ENCODE measurements around the gene ZFP42.

GRCh38 chr4:186619965-186621215 lies 65.0 kb upstream of the MTNR1A start:
- PRO-cap = no peak
CAGE:
- cytosol, long polyA minus RNA = no peak
- cytosol, long polyA plus RNA = no peak
- long polyA plus RNA = no peak
- nucleus, long polyA minus RNA = no peak
- nucleus, long polyA plus RNA = no peak

DNA sequence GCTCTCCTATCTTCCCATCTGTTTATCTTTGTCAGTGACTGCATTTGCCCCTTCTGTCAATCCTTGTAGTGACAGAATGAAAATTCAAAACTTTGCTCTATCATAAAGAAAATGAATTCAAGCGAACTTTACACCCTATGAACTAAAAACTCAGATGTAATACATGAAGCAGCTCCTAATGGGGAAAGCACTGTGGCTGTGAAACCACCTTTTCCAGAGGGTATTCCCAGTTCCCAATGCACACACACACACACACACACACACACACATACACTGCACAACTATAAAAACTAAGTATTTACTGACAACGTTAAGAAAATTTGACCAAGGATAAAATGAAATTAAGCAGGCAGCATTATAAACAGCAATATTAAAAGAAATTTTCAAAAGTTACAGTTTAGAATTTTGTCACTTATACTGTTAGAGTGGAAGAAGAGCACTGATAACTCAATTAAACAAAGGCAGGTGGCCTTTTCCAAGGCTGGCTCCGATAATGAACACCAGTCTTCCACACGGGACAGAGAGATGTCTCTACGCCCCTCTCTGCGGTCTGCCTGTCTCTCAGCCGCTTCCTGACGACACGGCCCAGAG lies 83.1 kb upstream of the MTNR1A start:
- PRO-cap = no peak
CAGE:
- cytosol, long polyA minus RNA = no peak
- cytosol, long polyA plus RNA = no peak
- long polyA plus RNA = no peak
- nucleus, long polyA minus RNA = no peak
- nucleus, long polyA plus RNA = no peak

GRCh38 chr4:186708595-186709275 lies 14.9 kb downstream of the FAT1 start:
- PRO-cap = no peak
CAGE:
- cytosol, long polyA minus RNA = no peak
- cytosol, long polyA plus RNA = no peak
- long polyA plus RNA = no peak
- nucleus, long polyA minus RNA = no peak
- nucleus, long polyA plus RNA = no peak

DNA sequence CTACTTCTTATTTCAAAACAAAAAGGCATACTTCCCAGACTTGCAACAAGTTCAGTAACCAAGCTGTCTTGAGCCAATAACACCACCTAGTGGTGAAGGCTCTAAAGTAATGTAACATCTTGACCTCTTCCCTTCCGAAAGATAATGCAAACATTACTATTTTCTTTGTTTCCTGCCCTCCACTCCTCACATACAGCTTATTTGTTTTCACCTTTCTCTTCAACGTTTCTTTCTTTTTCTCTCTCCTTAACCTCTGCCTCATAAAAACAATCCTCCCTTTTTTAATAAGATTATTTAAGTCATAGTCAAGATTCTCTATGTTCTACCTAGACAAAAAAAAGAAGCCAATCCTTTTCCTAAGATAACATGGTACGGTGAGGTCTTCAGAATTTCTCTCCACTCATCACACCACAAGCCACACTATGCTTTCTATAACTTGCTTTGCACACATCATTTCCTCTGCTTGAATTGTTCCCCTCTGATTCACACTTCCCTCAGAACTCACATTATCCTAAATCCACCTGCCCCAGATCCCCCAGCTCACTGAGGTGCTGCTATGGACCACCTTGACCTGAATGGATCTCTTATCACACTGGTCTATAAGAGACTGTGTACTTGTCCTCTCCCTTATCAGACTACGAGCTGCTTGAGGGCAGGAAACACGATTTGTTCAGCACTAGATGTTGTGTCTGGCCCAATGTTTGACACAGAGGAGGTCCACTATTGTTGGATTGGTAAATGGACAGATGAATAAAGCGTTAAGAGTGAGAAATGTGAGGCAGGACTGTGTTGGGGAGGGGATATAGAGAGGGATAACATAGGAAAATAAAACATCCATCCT lies 3.4 kb downstream of the FAT1 start:
- PRO-cap = no peak
CAGE:
- cytosol, long polyA minus RNA = no peak
- cytosol, long polyA plus RNA = no peak
- long polyA plus RNA = no peak
- nucleus, long polyA minus RNA = no peak
- nucleus, long polyA plus RNA = no peak

- PRO-cap = no peak
CAGE:
- cytosol, long polyA minus RNA = no peak
- cytosol, long polyA plus RNA = no peak
- long polyA plus RNA = no peak
- nucleus, long polyA minus RNA = no peak
- nucleus, long polyA plus RNA = no peak
Observed at GRCh38 chr4:186840083-186840939, 116.7 kb upstream of the FAT1 start.

DNA sequence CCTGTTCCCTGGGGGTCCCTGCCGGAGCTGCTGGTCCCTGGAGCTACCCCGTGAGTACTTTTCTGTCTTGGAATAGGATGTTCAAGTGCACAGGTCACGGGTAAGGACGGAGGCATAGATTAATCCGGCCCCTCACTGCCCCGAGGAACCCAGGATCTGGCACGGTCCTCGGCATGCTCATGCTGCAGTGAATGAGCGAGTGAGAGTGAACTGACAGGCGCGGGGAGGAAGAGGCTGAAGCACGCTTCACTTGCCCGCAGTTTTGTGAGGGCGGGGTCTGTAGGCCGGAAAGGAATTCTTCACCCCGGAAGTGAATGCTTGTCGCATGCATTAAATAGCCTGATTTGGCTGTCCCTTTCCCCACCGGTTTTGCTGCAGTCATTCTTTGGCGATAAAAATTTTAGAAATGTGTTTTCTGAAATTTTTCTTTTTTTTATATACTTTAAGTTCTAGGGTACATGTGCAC lies 117.3 kb upstream of the FAT1 start:
- PRO-cap = no peak
CAGE:
- cytosol, long polyA minus RNA = no peak
- cytosol, long polyA plus RNA = no peak
- long polyA plus RNA = no peak
- nucleus, long polyA minus RNA = no peak
- nucleus, long polyA plus RNA = no peak

DNA sequence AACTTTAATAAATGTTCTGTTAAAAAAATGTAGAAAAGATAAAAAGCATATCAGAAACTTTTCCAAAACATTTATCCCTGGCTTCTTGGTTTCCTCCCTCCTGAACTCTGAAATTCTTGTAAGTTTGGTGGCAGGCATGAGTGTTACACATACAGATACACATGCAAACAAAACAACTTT lies 177.2 kb upstream of the FAT1 start:
- PRO-cap = no peak
CAGE:
- cytosol, long polyA minus RNA = no peak
- cytosol, long polyA plus RNA = no peak
- long polyA plus RNA = no peak
- nucleus, long polyA minus RNA = no peak
- nucleus, long polyA plus RNA = no peak

- PRO-cap = no peak
CAGE:
- cytosol, long polyA minus RNA = no peak
- cytosol, long polyA plus RNA = no peak
- long polyA plus RNA = no peak
- nucleus, long polyA minus RNA = no peak
- nucleus, long polyA plus RNA = no peak
Observed at GRCh38 chr4:187380368-187380818, 615.2 kb upstream of the ZFP42 start.

- PRO-cap = no peak
CAGE:
- cytosol, long polyA minus RNA = no peak
- cytosol, long polyA plus RNA = no peak
- long polyA plus RNA = no peak
- nucleus, long polyA minus RNA = no peak
- nucleus, long polyA plus RNA = no peak
Observed at GRCh38 chr4:187995282-187995877, at the start of gene ZFP42. Gene ZFP42, plus strand, starts transcription at chr4:187995771.

GRCh38 chr4:188127332-188127860 lies 11.8 kb upstream of the TRIML1 start:
- PRO-cap = no peak
CAGE:
- cytosol, long polyA minus RNA = no peak
- cytosol, long polyA plus RNA = no peak
- long polyA plus RNA = no peak
- nucleus, long polyA minus RNA = no peak
- nucleus, long polyA plus RNA = no peak

DNA sequence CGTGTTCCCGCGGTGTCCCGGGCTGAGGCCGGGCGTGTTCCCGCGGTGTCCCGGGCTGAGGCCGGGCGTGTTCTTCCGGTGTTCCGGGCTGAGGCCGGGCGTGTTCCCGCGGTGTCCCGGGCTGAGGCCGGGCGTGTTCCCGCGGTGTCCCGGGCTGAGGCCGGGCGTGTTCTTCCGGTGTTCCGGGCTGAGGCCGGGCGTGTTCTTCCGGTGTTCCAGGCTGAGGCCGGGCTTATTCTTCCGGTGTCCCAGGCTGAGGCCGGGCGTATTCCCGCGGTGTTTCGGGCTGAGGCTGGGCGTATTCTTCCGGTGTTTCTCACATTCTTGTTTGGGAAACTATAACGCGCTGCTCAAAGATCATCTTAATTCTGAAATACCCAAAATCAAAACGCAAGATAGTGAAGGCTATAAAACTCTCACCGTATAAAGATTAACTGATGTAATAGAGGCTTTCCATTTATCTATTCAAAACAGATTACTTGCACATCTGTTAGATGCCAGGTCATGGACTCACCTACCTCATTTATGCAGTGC lies 129.9 kb upstream of the FRG1 start:
- PRO-cap = no peak
CAGE:
- cytosol, long polyA minus RNA = no peak
- cytosol, long polyA plus RNA = no peak
- long polyA plus RNA = no peak
- nucleus, long polyA minus RNA = no peak
- nucleus, long polyA plus RNA = no peak

GRCh38 chr4:190014727-190015287 lies 12.2 kb downstream of the FRG2 start:
- PRO-cap = no peak
CAGE:
- cytosol, long polyA minus RNA = no peak
- cytosol, long polyA plus RNA = no peak
- long polyA plus RNA = no peak
- nucleus, long polyA minus RNA = no peak
- nucleus, long polyA plus RNA = no peak

- PRO-cap = no peak
CAGE:
- cytosol, long polyA minus RNA = no peak
- cytosol, long polyA plus RNA = no peak
- long polyA plus RNA = no peak
- nucleus, long polyA minus RNA = no peak
- nucleus, long polyA plus RNA = no peak
Observed at GRCh38 chr4:190021022-190021677, 5.9 kb downstream of the FRG2 start.

GRCh38 chr4:190049302-190049735 lies 22.3 kb upstream of the FRG2 start:
- PRO-cap = no peak
CAGE:
- cytosol, long polyA minus RNA = no peak
- cytosol, long polyA plus RNA = no peak
- long polyA plus RNA = no peak
- nucleus, long polyA minus RNA = no peak
- nucleus, long polyA plus RNA = no peak